H4 (cell line): ENCODE measurements around the gene LEFTY2.

- RAMPAGE, long total RNA = no peak
These were observed 48.1 kb upstream of the ENAH start for GRCh38 chr1:225700903-225701548.

- RAMPAGE, long total RNA = no peak
These were observed 10.8 kb upstream of the SRP9 start for GRCh38 chr1:225766902-225767135.

- RAMPAGE, long total RNA = no peak
These were observed 32.6 kb downstream of the EPHX1 start for GRCh38 chr1:225842164-225843221.

DNA sequence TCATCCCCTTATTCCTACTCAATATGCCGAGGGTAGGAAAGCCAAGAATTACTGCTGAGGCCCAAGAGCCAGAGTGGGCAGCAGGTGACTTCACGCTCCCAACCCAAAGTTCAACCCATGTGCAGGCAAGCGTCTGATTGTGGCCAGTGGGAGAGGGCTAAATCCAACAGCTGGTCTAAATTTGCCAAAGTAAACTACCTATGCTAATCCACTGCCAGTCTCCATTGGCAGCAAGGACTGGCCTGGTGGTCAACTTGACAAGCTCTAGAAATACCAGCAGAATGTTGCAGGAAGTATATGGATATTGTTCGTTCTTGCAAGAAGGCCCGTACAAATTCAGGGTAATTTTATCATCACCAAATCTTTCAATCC, 1.6 kb downstream of the TMEM63A start:
- RAMPAGE, long total RNA = no peak

GRCh38 chr1:225940936-225941558, at the start of gene LEFTY2:
Gene LEFTY2, minus strand, starts transcription at chr1:225941220.
- RAMPAGE, long total RNA = no peak

DNA sequence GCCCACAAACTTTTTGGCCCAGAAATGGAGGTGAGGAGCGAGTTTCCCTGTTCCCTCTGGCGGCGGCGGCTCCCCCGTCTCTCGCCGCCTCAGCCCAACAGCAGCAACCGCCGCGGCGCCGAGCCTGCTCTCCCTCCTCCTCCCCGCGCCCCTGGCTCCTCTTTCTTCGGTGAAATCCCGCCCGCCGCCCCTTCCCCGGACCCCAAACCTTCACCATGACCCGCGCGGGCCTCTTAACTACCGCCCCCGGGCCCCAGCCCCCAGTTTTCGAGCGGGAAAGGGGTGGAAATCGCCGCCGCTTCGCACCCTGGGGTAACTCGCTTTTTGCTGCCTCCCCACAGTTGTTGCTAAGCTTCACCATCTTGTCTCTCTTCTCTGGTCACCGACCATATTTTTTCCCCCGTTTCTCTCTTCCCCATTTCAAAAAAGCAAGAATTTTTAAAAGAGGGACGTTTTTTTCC, 433 bp downstream of the H3-3A start:
- RAMPAGE, long total RNA = no peak

- RAMPAGE, long total RNA = no peak
These were observed 20.4 kb downstream of the H3-3A start for GRCh38 chr1:226082876-226083291.

GRCh38 chr1:226404879-226406041, 2.6 kb downstream of the PARP1 start:
- RAMPAGE, long total RNA = no peak

GRCh38 chr1:226542492-226542861, 6.1 kb upstream of the STUM start:
- RAMPAGE, long total RNA = no peak

DNA sequence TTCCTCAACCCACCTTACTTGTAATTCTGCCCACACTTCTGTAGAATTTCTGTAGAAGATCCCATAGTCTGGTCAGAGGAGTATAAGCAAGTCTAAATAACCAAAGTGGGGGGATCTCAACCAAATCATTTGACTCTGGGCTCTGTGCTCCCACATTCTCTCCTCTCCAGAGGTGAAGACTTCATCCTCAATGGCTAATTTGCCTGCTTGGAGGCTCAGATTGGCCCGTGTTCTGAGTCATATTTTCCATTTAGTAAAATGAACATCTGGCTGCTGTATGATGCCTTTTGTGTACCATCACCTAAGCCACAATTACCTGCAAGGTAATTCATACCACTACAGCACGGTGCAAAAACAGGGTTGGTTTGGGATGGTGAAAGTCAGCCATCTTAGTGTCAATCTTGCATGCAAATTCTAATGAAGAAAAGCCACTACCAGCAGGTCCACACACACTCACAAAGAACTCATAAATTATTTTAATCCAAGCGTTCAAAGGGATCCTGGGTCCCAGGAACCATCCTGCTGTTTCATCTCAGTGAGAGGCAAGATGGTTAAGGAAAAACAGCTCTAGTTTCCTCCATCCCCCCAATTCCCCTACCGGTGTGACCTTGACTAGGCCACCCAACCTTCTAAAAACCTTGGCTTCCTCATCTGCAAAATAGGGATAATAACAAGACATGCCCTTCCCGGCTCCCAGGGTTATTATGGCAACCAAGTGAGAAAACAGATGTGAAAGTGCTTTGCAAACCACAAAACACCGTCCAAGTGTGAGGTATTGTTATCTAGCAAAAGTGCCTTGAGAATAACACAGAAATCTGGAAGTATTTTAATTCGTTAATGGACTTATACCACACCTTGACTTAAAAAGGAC, 63.0 kb downstream of the ITPKB start:
- RAMPAGE, long total RNA = no peak

DNA sequence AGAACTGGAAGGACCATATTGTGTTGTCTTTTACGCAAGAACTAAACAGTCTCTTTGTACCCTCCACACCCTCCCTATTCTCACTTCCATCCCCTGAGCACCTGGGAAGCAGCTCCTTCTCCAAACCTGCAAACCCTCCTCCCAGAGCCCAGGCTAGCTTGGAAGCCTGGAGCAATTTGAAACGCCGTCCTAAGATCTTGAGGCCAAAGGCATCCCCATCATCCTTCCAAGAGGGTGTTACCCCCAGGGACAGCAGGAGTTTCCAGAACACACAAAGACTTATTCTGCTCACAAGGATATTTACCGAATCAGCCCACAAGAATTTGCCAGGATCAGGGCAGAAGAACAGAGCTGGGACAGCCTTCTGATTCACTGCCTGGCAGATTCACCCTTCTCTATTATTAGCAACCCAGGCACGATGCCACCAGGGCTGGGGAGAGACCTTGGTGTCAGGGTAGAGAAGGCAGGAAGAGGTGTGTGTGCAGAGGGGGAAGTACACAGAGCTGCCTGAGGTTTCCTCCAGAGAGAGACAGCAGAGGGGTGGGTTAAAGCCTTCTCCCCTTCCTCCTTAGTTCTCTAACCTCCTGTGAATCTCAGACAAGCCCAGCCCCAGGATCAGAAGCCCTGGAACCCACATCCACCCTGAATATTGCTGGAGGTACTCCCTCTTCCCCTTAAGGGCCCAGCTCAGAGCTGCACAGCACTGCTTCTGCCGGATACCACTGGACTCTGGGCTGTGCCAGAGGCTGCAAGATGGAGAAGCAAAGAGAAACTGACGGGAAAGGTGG, 62.0 kb downstream of the ITPKB start:
- RAMPAGE, long total RNA = no peak

GRCh38 chr1:226679678-226680721, 59.1 kb downstream of the ITPKB start:
- RAMPAGE, long total RNA = no peak

DNA sequence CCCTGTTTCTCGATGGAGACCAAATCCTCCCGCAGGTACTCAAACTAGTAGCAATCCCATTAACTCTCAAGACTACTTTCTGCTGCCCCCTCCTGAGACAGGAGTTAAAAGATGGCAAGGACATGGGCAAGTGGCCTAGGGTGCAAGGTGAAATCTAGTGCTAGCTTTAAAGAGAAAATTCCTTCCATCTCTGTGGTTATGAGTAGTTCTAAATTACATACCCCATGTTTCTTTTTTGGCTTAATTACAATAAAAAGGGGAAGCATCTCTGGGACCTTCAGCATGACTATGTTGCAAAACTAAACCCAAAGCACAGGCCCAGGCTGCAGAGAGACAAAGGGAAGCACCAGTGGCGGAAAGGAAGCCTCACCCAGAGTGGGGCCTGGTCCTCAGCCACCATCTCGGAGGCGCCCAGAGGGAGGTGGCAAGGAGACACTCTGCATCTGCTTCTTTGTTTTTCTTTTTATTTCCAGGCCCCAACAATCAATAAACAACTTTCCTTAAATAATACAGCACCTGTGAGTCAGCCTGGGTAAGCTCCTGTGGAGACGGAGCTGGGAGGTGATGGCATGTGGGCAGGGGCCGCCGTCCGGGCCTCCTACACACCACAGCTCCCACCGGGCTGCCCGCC, 21.8 kb downstream of the ITPKB start:
- RAMPAGE, long total RNA = no peak

DNA sequence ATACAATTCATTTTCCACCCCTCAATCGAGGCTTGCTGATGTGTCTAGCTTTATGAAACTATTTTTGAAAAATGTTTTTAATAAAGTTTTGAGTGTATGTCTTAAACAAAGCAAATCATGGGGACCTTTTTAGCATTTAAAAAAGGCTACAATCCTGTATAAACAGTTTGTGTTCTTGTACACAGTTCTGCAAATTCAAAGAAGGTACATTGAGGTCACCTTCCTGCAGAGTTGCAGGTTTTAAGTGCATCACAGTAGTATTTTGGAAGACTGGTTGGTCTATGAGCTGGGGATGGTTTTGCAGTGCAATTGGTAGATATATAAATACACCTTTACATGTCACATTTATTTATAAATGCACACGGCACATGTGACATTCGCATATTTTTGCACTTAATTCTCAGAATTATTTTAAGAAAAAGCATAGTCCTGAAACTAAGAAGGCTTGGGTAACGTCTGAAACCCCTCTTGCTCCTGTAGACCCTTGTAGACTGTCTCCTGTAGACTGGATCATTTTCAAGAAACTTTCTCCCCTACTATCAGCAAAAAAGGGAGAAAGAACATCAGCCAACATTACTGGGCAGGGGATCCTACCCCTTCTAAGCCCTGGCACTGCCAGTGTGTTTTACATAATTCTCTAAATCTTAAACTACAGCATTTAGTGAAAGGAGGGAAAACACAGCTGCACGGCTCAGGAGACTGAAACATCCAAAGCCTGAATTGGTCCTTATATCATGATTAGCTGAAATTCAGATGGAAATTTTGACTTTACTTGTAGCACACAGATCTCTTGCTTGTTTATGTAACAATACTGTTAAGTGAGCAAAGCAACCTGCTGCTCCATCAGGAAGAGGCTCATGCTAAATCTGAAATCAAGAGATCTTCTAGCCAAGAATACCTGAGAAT, 771 bp upstream of the ITPKB start:
- RAMPAGE, long total RNA = no peak

GRCh38 chr1:226828061-226828436, 42.4 kb upstream of the PSEN2 start:
- RAMPAGE, long total RNA = no peak

DNA sequence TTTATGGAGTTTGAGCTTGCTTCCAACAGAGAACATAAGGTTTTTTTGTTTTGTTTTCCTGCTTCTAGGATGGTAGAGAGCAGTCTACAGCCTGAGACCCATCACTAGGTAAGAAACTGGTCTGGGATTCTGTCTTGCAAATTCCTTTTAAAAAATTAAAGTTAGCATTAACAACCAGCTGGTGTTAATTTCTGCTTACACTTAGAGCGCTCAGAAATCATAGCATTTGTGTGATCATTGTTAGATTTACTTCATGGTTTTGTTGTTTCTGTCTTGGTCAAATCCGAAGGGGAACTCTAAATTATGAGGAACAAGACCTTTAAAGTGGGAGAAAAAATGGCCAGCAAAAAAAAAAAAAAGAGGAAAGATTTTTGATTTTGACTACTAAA, 22.3 kb upstream of the PSEN2 start:
- RAMPAGE, long total RNA = no peak

DNA sequence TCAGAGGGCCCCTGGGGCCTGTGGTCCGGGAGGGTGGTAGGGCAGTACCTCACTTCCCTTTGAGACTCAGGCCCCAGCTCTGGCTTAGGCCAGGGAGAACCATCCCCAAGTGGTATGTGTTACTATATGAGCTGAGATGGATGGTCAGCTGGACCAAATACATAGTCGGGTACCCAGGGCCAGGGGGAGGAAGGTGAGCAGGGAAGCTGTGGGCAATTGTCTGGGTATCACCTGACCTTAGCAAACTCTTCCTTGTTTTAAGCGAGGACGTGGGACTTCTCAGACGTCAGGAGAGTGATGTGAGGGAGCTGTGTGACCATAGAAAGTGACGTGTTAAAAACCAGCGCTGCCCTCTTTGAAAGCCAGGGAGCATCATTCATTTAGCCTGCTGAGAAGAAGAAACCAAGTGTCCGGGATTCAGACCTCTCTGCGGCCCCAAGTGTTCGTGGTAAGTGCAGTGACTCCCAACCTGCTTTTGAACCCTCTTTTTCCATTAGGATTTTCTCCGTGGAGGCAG, 4.7 kb downstream of the PSEN2 start:
- RAMPAGE, long total RNA = no peak

GRCh38 chr1:226919363-226920296, 20.5 kb upstream of the COQ8A start:
- RAMPAGE, long total RNA = no peak

- RAMPAGE, long total RNA = no peak
These were observed 19.7 kb upstream of the COQ8A start for GRCh38 chr1:226920297-226920984.

DNA sequence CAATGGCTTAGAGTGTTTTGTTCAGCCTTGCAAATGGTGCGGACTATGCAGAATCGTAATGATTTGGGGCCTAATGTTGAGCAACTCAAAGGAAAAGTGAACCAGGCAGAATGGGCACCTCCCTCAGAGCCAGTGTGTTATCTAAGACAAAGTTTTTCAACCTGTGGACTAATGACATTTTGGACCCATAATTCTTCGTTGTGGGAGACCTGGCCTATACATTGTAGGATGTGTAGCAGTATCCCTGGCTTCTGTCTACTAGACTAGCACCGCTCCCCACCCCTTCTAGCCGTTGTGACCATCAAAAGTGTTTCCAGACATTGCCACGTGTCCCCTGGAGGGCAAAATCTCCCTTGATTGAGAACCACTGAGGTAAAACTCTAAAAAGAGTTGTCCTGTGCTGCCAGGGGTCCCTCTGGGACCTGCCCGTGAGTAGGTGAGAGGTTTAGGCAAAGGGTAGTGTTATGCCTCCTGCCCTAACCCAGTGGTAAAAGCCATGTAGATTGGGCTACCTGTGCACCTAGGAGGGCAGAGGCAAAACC, 1.8 kb downstream of the COQ8A start:
- RAMPAGE, long total RNA = no peak